Measurements from ENCODE around the genes NT5C, GRB2, GALK1 and FBF1.

- PRO-cap: bidirectional peak, plus-strand start at chr17:74972200, minus-strand start at chr17:74972154
These were observed 550 bp downstream of the HID1 start for GRCh38 chr17:74971870-74972548.

- PRO-cap: no peak
These were observed 709 bp downstream of the KCTD2 start for GRCh38 chr17:75047755-75048112.

GRCh38 chr17:75048416-75048882 is 1.4 kb downstream of the KCTD2 start:
- PRO-cap: no peak

DNA sequence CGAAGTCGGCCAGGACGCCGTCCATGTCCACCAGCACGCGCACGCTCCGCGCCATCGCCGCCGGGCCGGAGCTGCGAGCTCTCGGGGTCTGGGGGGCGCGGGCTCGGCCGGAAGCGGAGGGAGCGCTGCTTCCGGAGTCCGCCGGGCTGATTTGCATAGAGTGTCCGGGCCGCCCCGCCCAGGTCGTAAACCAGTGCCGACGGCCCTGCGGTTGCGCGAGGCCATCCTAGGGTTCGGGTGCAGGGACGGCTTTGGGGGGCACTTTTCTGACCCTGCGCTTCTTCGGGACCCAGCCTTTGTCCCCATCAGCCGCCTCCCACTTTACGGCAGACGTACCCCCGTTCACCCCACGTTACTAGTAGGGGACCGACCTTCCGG is at the start of gene NT5C:
Gene NT5C (minus strand): TSS at position 90 of the 378 bp plus-strand sequence.
- PRO-cap: bidirectional peak, plus-strand start at position 188 of the sequence, minus-strand start at position 105 of the sequence

GRCh38 chr17:75317912-75318688 is 28.9 kb upstream of the SLC25A19 start:
- PRO-cap: no peak

- PRO-cap: no peak
These were observed 52.2 kb upstream of the SLC25A19 start for GRCh38 chr17:75341453-75341859.

DNA sequence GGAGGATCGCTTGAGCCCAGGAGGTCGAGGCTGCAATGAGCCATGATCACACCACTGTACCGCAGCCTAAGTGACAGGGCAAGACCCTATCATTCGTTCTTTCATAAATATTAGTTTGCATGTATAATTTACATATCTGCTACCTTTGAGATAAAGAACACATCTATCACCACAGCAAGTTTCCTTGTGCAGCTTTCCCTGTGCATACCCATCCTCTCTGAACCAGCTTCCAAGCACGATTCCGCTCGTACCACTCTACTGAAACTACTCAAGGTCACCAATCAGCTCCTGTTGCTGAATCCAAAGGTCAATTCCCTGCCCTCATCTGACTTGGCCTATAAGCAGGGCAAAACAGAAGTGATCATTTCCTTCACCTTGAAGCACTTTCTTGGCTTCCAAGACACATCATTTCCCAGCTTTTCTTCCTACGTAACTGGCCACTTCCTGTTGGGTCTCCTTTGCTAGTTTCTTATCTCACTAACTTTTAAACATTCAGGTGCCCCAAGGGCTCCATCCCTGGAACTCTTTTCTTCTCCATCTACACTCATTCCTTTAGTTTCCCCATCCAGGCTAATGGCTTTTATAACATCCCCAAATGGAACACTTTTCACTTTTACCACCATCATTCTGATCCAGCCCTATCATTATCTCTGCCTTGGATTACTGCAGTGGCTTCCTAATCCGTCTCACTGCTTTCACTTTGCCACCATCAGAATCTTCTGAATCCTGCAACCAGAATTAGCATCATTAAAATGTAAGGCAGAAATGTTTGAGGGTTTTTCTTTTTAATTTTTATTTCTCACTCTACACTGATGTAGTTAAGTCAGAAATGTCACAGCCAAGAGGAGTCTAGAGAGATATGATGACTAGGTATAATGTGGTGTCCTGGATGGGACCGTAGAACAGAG is 48.8 kb downstream of the GRB2 start:
- PRO-cap: no peak

- PRO-cap: no peak
These were observed 42.7 kb downstream of the GRB2 start for GRCh38 chr17:75362693-75363319.

- PRO-cap: unidirectional peak, minus-strand start at chr17:75405661
These were observed at the start of gene GRB2 for GRCh38 chr17:75405387-75405947. GRB2 (minus strand) TSS chr17:75405678.

DNA sequence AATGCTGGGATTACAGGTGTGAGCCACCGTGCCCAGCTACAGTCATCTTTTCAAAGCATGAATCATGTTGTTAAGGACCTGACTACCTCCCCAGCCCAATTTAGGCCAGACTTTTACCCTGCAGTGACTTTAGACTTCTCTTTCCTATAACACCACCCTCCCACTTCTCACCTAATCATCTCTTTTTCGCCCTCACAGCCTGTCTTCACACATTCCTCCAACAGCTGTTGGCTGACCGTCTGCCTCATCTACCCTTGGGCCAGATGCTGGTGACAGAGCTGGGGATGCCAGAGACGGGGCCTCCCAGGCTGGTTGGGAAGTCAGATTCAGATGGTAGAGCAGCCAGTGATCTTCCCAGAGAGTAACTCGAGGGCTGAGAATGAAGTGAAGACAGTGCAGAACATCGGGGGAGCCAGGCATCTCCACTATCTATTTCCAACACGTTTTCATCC is 19.2 kb downstream of the MYO15B start:
- PRO-cap: no peak

DNA sequence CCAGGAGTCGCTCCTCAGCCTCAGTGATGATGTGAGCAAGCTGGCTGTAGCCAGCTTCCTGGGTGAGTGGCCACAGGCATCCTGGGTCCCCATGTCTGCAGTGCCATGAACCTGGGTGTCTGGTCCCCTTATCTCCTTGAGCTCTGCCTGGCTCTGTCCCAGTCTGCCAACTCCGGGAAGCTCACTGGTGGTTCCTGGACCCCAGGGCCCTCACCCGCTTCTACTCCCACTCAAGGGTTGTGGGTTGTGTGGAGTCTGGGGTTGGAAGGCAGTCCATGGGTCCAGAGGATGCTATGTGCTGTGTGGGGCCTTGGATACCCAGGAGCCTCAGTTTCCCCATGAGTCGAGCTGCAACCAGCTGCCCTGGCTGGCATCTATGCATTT is 11.7 kb upstream of the SMIM5 start:
- PRO-cap: no peak

- PRO-cap: no peak
These were observed 3.7 kb upstream of the SMIM6 start for GRCh38 chr17:75642304-75642783.

GRCh38 chr17:75645096-75645963 is 721 bp upstream of the SMIM6 start:
- PRO-cap: bidirectional peak, plus-strand start at chr17:75645866, minus-strand start at chr17:75645353

DNA sequence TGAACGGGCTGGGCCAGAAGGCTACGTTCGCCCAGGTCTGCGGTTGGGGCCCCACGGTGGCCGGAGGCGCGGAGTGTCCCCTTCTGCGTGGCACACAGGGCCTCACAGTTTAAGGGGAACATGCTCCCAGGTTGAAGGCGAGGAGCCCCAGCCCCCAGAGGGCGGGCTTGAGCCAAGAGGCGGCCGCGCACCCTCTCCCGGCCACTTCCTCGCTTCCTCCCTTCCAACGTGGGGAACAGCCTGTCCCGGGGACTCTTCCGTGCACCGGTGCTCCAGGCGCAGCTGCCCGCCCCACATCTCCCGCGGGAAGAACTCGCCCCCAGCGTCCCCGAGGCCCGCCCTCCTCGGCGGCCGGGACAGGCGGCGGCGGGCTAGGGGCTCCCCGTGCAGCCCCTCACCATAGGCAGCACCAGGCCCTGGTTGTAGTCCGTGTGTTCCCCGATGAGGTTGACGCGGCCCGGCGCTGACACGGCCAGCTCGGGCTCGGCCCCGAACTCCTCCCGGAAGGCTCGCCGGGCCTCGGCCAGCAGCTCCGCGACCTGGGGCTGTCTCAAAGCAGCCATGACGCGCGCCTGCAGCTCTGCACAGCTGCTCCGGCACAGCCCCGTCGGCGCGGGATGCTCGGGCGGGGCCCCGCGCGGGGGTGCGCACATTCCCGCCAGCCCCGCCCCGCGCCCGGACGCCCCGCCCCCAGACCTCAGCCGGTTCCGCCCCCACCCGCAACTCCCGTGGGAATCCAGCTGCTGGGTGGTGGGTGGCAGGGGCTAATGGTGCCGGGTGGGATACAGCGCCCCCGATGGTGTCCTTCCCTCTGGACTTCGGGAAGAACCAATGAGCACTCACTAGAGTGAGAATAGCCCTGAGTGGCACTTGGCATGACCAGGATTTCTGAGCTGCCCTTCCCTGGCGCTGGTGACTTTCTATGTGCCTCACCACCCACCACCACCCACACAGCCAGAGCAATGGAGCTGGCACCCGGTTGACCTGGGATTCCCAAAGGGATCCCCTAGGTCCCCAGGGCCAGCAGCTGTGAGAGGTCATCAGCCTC is at the start of gene GALK1:
Gene GALK1 (minus strand): TSS at position 619 of the 1,048 bp plus-strand sequence.
- PRO-cap: bidirectional peak, plus-strand start at position 548 of the sequence, minus-strand start at position 619 of the sequence

GRCh38 chr17:75774531-75774973 is 5.0 kb downstream of the H3-3B start:
- PRO-cap: no peak

GRCh38 chr17:75836546-75836920 is 7.7 kb downstream of the UNC13D start:
- PRO-cap: no peak

DNA sequence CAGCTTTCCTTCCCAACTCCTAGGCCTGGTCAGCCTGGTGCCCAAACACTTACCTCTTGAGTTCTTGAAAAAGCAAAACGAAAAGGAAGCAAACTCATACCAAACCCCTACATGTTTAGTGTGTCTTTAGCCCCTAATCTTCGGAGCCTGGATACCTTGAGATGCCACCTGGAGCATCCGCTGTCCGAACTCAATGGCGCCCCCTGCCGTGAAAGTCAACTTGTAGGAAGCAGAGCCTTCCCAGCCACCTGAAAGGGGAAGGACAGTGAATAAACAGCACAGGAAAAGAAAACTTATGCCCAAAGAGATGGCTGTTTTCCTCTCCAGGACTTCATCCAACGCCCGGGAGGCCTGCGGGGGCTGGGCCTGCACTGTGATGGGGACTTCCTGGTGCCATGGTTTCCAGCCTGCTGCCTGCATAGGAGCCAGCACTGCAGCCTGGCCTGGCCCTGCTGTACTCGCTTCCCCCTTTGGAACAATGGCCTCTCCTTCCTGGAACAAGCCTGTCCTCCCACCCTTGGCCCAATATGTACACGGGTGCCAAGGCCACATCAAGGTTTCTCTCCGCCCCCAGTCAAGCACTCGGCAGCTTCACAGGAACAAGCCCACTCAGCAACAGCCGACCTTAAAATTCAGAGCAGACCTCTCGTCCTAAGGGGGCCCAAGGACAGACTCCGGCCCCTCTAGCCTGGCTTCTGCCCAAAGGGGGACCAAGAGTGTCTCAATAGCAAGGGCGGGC is 4.4 kb upstream of the UNC13D start:
- PRO-cap: no peak

GRCh38 chr17:75875098-75875687 is 3.2 kb downstream of the TRIM47 start:
- PRO-cap: unidirectional peak, plus-strand start at chr17:75875571

DNA sequence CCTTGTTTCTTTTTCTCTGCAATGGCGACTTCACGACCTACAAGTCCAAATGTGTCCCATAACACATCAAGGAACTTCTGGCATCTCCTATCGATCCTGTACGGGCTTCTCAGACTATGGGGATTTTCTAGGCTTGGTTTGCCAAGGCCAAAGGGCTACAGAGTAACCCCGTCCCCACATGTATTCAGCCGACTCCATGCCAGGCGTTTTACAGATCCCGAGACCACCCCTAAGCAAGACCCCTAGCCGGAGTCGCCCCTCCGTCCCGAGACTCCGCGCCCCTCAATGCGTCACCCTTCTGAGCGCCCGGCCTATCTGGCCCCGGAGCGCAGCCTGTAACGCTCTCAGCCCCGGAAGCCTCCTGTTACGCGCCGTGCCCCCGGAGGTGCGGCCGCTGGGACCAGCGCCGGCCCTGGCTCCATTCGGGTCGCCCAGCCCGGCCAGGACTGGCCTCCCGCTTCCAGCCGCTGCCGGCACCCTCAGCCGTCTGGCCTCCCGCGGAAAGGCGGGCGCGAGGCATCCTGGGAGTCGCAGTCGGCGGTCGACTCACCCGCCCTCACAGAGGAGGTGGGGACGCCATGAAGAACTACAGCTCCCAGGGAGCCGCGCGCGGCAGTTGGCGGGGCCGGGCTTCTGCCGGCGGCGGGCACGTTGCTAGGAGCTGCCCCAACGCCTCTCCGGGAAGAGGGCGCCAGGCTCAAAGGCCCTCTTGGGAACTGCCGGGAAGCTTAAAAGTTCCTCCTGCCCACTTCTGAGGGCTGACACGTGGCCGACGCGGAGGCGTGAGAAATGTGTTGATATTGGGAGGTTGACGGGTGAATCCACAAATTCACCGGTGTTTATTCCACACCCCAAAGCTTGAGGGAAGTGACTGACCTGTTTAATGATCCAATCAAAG is at the start of gene FBF1:
Gene FBF1 (minus strand): TSS at position 489 of the 898 bp plus-strand sequence.
- PRO-cap: bidirectional peak, plus-strand start at position 632 of the sequence, minus-strand start at position 489 of the sequence

- PRO-cap: no peak
These were observed 561 bp upstream of the FBF1 start for GRCh38 chr17:75941452-75941754.

Data from gallbladder (tissue), 1 donor.